Thoracic aorta endothelial cell (primary cell): ENCODE data around the genes OR4K14, PNP and ANG.

GRCh38 chr14:20019009-20019526 is at the start of gene OR4K14:
TSS of gene OR4K14 (minus strand) at chr14:20019307.
- CAGE, long polyA plus RNA: no peak

GRCh38 chr14:20326239-20326751 is 6.8 kb downstream of the CCNB1IP1 start:
- CAGE, long polyA plus RNA: no peak

DNA sequence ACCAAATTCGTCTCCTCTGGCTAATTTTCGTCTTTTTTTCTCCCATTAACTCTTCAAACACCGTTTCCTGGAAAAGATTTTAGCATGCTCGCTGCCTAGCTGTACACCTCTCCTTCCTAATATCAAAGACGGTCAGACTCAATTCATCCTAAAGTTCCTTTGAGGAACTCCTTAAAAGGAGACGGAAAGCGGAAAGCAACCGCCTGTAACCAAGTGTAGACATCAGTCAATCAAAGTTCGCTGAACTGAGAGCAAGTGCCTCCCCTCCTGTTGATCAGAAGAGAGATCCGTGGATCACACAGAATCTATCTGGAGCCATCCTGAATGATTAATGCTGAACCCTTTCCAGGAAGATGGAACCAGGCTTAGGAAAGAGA is 411 bp upstream of the TEP1 start:
- CAGE, long polyA plus RNA: no peak

DNA sequence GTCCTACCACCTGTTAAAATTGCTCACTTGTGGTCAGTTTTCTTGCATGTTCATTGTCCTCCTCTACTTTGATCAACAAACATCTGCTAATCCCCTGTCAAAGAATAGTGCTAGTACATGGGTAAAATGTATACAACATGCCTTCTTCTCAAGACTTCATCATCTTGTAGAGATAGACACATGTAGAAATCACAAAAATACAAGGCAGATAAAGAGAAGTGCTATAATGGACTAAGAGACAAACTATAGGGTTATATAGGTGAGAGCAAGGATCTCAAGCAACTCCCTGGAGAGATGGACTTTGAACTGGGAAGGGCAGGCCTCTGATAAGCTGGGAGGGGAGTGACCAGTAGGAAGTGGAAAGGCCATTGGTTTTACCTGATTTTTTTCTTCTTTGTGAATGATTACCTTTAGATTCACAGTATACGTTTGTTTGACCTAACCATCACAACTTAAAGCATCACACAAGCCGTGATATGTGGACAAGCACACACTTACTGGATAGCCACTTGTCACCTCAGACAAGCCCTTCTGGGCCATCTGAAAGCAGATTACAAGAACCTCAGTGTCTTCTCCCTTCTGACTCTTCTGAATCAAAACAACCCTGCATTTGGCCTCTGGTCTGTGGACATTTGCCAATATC is 5.2 kb upstream of the TEP1 start:
- CAGE, long polyA plus RNA: no peak

GRCh38 chr14:20455991-20456335 is 937 bp downstream of the APEX1 start:
- CAGE, long polyA plus RNA: no peak

GRCh38 chr14:20468956-20469939 is at the start of gene PNP:
TSS of gene PNP (plus strand) at chr14:20469406.
- CAGE, long polyA plus RNA: no peak

GRCh38 chr14:20471948-20473257 is 3.2 kb downstream of the PNP start:
- CAGE, long polyA plus RNA: no peak

- CAGE, long polyA plus RNA: no peak
Observed at GRCh38 chr14:20622902-20623190, 18.6 kb downstream of the OR6S1 start.

- CAGE, long polyA plus RNA: no peak
Observed at GRCh38 chr14:20680749-20681795, 3.3 kb upstream of the RNASE4 start.

DNA sequence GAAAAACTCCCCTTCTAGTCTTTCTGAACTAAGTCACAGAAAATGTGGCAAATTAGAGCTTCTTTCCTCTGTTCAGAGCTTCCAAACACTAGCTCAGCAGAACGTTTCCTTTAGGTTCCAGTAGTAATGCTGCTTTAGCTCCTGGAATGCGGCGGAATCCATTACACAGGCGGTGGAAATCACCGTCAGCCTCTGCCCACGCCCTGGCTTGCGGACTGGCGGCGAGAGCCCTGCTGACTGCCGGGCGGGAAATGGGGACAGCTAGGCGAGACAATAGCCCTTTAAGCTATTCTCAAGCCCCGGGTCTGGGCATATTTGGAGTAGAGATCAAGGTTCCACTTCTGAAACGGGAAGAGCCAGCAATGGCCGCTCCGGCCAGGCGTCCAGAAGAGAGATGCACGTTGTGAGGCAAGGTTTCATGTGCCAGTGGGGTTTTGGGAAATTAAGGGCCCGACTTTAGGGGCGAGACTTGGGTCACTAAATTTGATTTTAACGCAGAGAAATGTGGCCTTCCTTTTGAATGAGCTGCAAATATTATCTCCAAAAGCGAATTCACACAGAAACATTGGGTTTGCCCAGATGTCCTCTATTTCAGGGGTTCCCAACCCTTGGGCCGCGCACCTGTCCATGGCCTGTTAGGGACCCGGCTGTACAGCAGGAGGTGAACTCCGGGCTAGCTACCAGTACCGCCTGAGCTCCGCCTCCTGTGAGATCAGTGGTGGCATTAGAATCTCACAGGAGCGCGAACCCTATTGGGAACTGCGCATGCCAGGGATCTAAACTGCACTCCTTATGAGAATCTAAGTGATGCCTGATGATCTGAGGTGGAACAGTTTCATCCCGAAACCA is 2.3 kb upstream of the RNASE4 start:
- CAGE, long polyA plus RNA: no peak

DNA sequence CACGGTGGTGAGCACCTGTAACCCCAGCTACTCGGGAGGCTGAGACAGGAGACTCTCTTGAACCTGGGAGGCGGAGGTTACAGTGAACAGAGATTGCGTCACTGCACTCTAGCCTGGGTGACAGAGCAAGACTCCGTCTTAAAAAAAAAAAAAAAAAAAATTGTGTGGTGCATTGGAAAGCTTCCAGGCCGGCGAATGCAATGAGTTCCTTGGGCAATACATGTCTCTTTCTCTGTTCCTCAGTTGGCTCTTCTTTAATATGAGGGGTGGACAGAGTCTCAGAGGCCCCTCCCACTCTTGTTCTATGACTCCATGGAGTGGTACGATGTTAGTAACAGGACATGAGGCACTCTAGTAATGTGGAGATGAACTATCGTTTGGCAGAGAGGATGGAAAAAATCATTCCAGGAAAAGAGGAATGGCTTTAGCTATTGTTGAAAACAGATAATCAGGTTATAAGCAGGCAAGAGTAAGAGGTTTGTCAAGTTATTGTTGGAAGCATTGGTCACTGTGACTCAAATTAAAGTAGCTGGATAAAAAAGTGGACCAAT is 1.6 kb downstream of the RNASE4 start:
- CAGE, long polyA plus RNA: no peak

GRCh38 chr14:20688269-20688936 is at the start of gene ANG:
TSS of gene ANG (plus strand) at chr14:20688764.
- CAGE, long polyA plus RNA: no peak

GRCh38 chr14:20758529-20759137 is 9.6 kb upstream of the EDDM3B start:
- CAGE, long polyA plus RNA: no peak

- CAGE, long polyA plus RNA: no peak
Observed at GRCh38 chr14:20803194-20803544, 525 bp upstream of the RNASE1 start.

DNA sequence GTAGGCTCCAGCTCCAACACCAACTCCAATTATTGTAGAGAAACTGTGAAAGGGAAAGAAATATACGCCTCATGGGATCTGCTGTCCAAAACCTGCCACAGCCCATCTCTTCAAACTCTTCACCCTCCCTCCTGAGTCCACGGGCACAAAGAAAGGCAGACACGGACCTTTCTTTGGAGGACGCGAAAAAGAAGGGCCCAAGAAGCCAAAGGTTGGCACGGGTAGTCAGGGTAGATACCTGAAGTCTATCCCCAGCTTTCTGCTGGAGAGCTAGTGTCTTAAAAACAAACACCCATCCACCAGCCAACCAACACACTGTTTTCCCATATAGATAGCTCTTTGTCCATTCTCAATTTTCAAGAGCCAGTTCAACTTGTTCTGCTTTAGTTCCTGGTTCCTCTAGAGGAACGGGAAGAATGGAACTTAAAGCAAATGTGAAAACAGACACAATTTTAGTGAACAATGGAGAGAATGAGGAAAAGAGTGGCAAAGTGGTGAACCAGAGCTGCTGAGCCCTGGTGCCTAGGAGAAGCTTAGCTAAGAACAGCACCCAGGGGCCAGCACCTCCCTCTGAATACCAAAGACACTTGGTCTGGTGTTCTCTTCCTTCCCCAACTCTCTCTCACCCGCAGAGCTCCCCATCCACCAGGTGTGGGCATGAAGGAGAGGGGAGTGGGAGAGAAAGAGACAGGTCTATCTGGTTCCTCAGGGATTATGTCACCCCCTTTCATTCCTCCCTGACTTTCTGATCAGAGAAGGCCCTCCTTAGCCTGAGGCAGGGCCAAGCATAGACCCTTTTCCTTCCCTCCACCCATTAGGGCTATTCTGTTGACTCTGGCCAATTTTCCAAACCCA is 3.8 kb downstream of the NDRG2 start:
- CAGE, long polyA plus RNA: no peak

GRCh38 chr14:21041363-21041969 is 696 bp upstream of the RNASE7 start:
- CAGE, long polyA plus RNA: no peak

- CAGE, long polyA plus RNA: no peak
Observed at GRCh38 chr14:21042957-21043371, 802 bp downstream of the RNASE7 start.

DNA sequence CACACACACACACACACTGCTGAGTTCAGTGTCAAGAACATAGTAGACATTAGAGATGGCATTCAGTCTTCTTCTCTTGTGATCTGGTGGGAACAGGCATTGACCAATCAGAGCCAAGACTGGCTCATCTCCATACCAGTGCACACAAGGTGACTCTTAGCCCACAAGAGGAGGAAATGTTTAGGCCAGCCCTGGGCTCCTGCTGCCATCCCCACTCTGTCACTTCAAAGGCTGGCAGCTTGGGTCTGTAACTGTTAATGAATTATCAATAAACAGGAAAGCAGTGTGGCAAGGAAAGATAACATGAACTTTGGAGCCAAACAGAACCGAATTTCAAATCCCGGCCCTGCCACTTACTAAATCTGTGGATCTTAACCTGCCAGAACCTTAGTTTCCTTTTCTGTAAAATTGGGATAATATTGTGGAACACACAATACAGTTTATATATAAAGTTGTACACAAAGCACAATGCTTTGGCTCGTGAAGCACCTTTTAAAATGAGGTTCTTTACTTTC is 3.2 kb upstream of the RNASE8 start:
- CAGE, long polyA plus RNA: no peak

- CAGE, long polyA plus RNA: no peak
Observed at GRCh38 chr14:21059857-21060310, 2.3 kb downstream of the RNASE8 start.

DNA sequence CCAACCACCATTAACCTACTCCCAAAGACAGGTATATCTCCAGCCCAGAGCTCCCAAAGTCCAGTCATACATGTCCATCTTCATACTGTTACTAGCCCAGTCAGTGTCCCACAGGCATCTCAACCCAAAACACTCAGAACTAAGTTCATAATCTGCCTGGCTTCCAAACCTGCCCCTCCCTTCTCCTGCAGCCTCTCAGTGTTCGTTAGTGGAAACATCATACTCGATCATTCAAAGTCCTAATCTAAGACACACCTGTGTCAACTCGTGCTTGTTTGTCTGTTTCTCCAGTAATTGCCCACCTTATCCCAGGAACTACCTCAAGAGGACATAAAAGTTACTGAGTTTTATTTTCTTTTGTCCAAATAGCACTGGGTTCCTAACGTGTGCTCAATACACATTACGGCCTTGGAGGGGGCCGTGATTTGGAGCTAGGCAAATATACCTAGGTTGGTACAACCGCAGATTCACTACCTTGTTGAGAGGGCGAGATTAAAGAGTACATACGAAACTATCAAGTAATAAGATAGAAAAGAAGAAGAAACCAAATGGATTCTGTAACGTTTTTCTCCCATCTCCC is 3.0 kb downstream of the RNASE8 start:
- CAGE, long polyA plus RNA: no peak